Bronchial epithelial cell (primary cell): Measurements from ENCODE around the genes FOXD4L4 and PGM5.

DNA sequence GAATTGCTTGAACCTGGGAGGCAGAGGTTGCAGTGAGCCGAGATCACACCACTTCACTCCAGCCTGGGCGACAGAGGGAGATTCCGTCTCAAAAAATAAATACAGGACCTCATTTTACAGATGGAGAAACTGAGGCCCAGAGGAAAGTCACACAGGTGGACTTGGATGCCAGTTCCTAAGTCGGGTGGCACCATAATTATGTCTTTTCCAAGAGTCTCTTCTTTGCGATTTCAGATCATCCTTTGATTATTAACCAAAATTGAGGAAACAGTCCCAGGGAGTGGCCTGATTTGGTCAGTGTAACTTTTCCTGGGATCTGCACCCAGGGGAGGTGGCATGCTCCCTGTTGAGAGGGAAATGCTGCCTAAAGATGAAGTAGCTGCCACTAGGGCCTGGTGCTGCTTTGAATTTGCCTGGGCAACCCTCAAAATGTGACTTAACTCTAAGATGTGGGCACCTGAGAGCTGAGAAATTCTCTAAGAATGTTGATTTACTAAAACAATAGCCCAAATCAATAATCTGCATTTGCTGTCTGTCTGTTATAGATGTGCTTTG is 1.3 kb upstream of the SHB start:
- RRBS, 2 experiments = no CpG with 5 or more reads among the region's 5 CpGs

- RRBS, 2 experiments = no CpG with 5 or more reads among the region's 25 CpGs
Observed at GRCh38 chr9:38396653-38397712, 4.5 kb downstream of the ALDH1B1 start.

GRCh38 chr9:38431294-38431730 is 7.1 kb upstream of the IGFBPL1 start:
- RRBS, 2 experiments = no CpG with 5 or more reads among the region's 3 CpGs

DNA sequence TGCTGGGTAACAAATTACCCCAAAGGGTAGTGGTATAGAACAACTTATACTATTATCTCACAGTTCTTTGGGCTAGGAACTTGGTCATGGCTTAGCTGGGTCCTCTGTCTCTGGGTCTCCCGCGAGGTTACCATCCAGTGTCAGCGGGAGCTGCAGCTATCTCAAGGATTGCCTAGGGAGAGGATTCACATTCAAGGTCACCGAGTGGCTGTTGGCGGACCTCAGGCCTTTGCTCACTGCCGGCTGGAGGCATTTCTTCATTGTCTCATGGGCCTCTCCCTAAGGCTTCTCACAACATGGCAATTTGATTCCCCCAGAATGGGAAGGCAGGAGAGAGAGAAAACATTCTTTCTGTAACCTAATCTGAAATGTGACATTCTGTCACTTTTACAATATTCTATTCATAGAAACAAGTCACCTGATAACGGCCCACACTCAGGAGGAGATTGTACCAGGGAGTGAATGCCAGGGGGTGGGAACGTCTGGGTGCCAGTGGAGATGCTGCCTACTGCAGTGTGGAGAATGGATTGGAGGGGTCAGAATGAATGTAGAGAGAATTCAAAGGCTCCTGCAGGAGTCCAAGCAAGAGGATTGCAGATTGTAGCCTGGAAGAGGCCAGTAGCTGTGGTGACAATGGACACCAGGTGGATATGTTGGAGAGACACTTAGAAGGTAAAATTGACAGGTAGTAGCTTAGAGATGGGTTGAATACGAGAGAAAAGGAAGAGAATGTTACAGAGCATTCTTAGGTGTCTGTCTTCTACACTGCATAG is 29.5 kb upstream of the ANKRD18A start:
- RRBS, 2 experiments = no CpG with 5 or more reads among the region's 9 CpGs

DNA sequence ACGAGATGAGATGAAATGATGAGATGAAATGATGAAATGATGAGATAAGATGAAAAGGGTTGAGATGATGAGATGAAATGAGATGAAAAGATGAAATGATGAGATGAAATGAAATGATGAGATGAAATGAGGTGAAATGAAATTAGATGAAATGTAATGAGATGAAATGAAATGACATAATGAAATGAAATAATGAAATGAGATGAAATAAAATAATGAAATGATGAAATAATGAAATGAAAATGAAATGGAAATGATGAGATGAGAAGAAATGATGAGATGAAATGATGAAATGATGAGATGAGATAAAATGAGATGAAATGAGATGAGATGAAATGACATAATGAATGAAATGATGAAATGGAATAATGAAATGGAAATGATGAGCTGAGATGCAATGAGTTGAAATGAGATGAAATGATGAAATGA is 532.5 kb downstream of the FOXD4L6 start:
- RRBS, 2 experiments = no CpG with 5 or more reads among the region's 1 CpG

DNA sequence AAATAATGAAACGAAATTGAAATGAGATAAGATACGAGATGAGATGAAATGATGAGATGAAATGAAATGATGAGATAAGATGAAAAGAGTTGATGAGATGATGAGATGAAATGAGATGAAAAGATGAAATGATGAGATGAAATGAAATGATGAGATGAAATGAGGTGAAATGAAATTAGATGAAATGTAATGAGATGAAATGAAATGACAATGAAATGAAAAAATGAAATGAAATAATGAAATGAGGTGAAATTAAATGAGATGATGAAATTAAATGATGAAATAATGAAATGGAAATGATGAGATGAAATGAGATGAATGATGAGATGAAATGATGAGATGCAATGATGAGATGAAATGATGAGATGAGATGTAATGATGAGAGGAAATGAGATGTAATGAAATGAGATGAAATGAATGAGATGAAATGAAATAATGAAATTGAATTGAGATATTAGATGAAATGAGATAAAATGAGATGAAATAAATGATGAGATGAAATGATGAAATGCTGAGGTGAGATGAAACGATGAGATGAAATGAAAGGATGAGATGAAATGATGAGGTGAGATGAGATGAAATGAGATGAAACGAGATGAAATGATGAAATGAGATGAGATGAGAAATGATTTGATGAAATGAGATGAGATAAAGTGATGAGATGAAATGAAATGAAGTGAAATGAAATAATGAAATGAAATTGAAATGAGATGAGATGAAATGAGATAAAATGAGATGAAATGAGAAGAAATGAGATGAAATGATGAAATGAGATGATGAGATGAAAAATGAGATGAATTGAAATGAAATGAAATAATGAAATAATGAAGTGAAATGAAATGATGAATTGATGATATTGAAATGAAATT is 527.2 kb downstream of the FOXD4L6 start:
- RRBS, 2 experiments = no CpG with 5 or more reads among the region's 4 CpGs

DNA sequence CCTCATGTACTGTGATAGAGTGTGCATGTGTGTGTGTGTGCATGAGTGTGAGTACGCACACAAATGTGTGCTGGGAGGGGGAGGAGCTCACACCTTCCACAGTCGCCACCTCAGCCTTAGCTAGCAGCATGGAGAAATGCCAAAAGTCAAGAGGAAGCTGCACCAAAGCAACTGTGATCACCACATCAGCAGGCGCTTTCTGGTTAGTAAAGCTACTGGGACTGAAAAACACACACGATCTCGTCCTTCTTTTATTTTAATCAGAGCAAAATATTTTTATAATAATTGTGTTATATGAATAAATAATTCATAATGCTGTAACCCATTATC is 63.9 kb downstream of the FOXD4L6 start:
- RRBS, 2 experiments = no CpG with 5 or more reads among the region's 5 CpGs

- RRBS, 2 experiments = no CpG with 5 or more reads among the region's 50 CpGs
Observed at GRCh38 chr9:41272779-41273564, 83.9 kb upstream of the ZNG1F start.

- RRBS, 2 experiments = 60 to 88% methylated on average over 2 to 5 of the region's 20 CpGs
Observed at GRCh38 chr9:61667701-61668021, 477.8 kb downstream of the SPATA31A7 start.

- RRBS, 2 experiments = 94% methylated on average over 3 of the region's 19 CpGs; no CpG with 5 or more reads in 1 of the 2 experiments
Observed at GRCh38 chr9:62800501-62800957, 1610.7 kb downstream of the SPATA31A7 start.

GRCh38 chr9:62801608-62802362 is 1611.9 kb downstream of the SPATA31A7 start:
- RRBS, 2 experiments = no CpG with 5 or more reads among the region's 48 CpGs

- RRBS, 2 experiments = 3 to 6% methylated on average over 1 of the region's 14 CpGs
Observed at GRCh38 chr9:63346306-63347041, 1938.5 kb downstream of the FOXD4L5 start.

- RRBS, 2 experiments = 39 to 42% methylated on average over 2 of the region's 23 CpGs
Observed at GRCh38 chr9:63812665-63813105, 1472.3 kb downstream of the FOXD4L5 start.

GRCh38 chr9:64368957-64369509 is 916.0 kb downstream of the FOXD4L5 start:
- RRBS, 2 experiments = no CpG with 5 or more reads among the region's 51 CpGs

DNA sequence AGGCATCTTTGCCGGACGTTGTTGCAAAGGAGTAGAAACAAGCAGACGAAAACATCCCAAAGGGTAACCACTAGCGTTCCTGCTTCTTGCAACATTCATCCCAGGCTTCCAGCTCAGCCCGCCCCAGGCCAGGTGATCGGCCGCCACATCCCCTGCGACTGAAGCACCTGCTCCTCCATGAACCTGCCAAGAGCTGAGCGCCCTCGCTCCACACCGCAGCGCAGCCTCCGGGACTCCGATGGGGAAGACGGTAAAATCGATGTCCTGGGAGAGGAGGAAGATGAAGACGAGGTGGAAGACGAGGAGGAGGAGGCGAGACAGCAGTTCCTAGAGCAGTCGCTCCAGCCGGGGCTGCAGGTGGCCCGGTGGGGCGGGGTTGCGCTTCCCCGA is at the start of gene FOXD4L4:
Gene FOXD4L4 (plus strand): TSS at position 178 of the 390 bp plus-strand sequence.
- RRBS, 2 experiments = no CpG with 5 or more reads among the region's 25 CpGs

GRCh38 chr9:66267623-66268007 is 530.7 kb downstream of the FOXD4L4 start:
- RRBS, 2 experiments = no CpG with 5 or more reads among the region's 23 CpGs

GRCh38 chr9:68355940-68356480 is 401 bp upstream of the PGM5 start:
- RRBS, 2 experiments = no CpG with 5 or more reads among the region's 10 CpGs

GRCh38 chr9:68356481-68357301 is at the start of gene PGM5:
Gene PGM5, plus strand, starts transcription at chr9:68356611.
- RRBS, 2 experiments = no CpG with 5 or more reads among the region's 74 CpGs

- RRBS, 2 experiments = no CpG with 5 or more reads among the region's 2 CpGs
Observed at GRCh38 chr9:68738352-68738648, 33.3 kb downstream of the PIP5K1B start.

GRCh38 chr9:68805219-68805624 is 25.4 kb downstream of the PABIR1 start:
- RRBS, 2 experiments = no CpG with 5 or more reads among the region's 6 CpGs